Breast (tissue), 4 donors: ENCODE results near the genes PPP2R1B and CRYAB.

GRCh38 chr11:108537878-108538842 lies 40.0 kb upstream of the POGLUT3 start:
- PRO-cap, 3 experiments, result peak in 1 of 3 experiments; most common minus-strand start chr11:108538177 (in 1)
- RRBS, result no CpG with 5 or more reads among the region's 13 CpGs

- PRO-cap, 3 experiments, result peak in 2 of 3 experiments; most common plus-strand start chr11:108593002 (in 2); most common minus-strand start chr11:108592912 (in 1)
- RRBS, result no CpG with 5 or more reads among the region's 43 CpGs
Measured at GRCh38 chr11:108592565-108593197, 887 bp downstream of the EXPH5 start.

DNA sequence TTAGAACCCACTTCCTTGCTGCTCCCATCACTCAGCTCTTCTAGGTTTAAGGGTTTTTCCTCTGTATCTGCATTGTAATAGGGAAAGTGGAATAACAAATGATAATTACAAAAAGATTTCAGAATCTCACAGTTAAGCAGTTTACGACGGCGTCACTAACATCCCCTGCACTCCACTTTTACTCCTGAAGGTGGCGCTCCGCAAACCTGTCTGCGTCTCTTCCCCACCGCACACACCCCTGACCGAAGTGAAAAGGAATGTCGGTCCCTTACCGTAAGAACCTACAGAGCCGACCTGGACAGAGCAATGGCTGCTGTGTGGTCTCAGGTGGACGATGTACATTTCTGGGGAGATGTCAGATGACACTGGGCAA lies 80.9 kb downstream of the ZC3H12C start:
- PRO-cap, 3 experiments, result no peak in any of the 3 experiments
- RRBS, result no CpG with 5 or more reads among the region's 12 CpGs

GRCh38 chr11:110430293-110431003 lies 700 bp downstream of the FDX1 start:
- PRO-cap, 3 experiments, result peak in 2 of 3 experiments; most common plus-strand start chr11:110430515 (in 1); most common minus-strand start chr11:110430373 (in 1)
- RRBS, result 2% methylated on average over 17 of the region's 44 CpGs

GRCh38 chr11:111436681-111437233 lies 57.7 kb upstream of the POU2AF1 start:
- PRO-cap, 3 experiments, result no peak in any of the 3 experiments
- RRBS, result no CpG with 5 or more reads among the region's 19 CpGs

GRCh38 chr11:111561826-111562072 lies 21.2 kb downstream of the LAYN start:
- PRO-cap, 3 experiments, result no peak in any of the 3 experiments
- RRBS, result no CpG with 5 or more reads among the region's 3 CpGs

GRCh38 chr11:111602993-111603925 lies 1.0 kb downstream of the SIK2 start:
- PRO-cap, 3 experiments, result peak in 3 of 3 experiments; most common plus-strand start chr11:111603114 (in 3); most common minus-strand start chr11:111603056 (in 3)
- RRBS, result under 1% methylated on average over 19 of the region's 37 CpGs

DNA sequence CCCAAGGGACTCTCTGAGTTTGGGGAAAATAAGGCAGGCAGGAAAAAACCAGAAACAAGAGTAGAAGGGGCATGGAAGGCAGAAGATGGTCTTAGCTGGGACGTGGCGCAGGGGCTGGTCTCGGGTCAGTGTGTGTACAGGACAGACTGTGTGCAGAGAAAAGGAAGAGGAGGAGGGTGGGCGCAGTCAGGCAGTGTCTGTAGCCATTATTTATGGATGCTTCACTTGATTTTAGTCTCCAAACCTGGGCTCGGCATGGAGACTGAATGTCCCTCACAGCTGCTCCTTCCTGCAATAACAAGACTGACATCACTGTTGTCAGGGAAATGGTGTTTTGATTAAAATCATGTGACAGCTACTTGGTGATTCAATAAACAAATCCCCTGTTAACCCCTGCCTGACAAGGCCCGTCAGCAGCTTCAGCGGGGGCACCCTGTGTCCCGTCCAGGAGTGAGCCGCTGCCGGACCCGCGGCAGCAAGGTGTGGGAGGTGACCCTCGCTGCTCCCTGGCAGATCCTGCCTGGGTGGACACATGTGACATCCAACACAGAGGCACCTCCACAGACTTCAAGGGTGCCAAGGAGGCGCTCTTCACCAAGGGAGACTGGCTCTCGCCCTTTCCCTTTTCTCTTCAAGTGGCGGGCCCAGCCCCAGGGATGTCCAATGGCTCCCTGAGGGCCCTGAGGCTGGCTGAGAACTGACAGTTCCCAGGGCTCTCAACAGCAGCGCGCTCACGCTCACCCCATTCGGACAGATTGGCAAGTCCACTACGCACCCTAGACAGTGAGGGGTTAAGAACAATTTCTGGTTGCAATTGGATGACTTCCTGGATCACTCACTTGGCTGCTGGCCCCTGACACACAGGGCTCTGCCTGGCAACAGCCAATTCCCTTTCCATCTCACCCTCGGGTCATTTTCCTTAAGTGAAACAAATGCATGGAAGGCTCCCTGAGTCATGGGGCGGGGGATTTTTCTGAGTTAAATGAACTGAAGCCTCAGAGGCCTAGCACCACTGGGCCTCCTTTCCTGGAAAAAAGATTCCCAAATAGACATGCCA lies 30.8 kb downstream of the PPP2R1B start:
- PRO-cap, 3 experiments, result peak in 3 of 3 experiments; most common plus-strand start position 981 of the sequence (in 3); most common minus-strand start position 757 of the sequence (in 3)
- RRBS, result no CpG with 5 or more reads among the region's 23 CpGs

- PRO-cap, 3 experiments, result no peak in any of the 3 experiments
- RRBS, result no CpG with 5 or more reads among the region's 10 CpGs
Measured at GRCh38 chr11:111736423-111736839, 29.8 kb downstream of the PPP2R1B start.

GRCh38 chr11:111745307-111745902 lies 20.8 kb downstream of the PPP2R1B start:
- PRO-cap, 3 experiments, result no peak in any of the 3 experiments
- RRBS, result no CpG with 5 or more reads among the region's 1 CpG

DNA sequence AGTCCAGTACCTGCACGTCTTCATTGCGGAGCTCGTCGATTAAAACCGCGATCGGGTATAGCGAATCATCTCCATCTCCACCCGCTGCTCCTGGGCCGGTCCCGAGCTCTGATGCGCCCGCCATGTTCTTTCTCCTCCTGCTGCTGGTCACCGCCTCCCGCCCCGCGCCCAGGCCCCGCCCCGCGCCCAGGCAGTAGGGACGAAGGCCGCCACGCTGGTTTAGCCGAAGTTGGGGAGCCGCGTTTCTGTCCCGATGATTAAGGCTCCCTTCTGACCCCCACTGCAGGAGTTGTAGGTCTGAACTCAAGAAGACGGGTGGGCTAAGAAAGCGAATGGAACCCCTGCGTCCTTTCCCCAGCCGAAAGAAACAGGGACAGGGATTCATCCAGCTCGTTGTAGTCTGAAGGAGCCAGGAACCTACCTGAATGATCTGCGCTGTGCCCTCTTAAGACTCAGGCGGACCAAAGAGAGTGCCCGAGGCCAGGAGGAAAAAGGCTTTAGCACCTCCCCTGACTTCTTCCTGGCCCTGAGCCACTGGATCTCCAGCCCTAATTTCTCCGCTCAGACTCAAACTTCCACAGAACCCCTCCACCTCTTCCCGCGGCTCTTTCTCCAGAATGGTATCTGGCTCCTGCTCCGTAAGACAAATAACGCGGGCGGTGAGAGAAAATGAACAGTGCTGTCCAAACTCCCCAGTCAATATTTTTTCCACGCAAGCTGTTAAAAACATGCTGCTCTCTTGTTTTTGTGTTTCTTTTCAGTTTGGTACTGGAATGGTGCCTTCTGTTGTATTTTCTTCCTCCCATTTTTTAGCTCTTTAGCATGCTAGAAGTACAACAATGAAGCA lies at the start of gene PPP2R1B:
Gene PPP2R1B, minus strand, starts transcription at position 152 of the 847 bp plus-strand sequence.
- PRO-cap, 3 experiments, result peak in 3 of 3 experiments; most common plus-strand start position 222 of the sequence (in 2); most common minus-strand start position 110 of the sequence (in 2)
- RRBS, result 0% methylated on average over 4 of the region's 43 CpGs

- PRO-cap, 3 experiments, result no peak in any of the 3 experiments
- RRBS, result no CpG with 5 or more reads among the region's 10 CpGs
Measured at GRCh38 chr11:111878425-111878743, 581 bp downstream of the FDXACB1 start.

- PRO-cap, 3 experiments, result peak in 2 of 3 experiments; most common plus-strand start chr11:111912158 (in 2); most common minus-strand start chr11:111911770 (in 1)
- RRBS, result 2% methylated on average over 3 of the region's 18 CpGs
Measured at GRCh38 chr11:111911298-111912364, at the start of gene CRYAB. Gene CRYAB, minus strand, starts transcription at chr11:111911770.

DNA sequence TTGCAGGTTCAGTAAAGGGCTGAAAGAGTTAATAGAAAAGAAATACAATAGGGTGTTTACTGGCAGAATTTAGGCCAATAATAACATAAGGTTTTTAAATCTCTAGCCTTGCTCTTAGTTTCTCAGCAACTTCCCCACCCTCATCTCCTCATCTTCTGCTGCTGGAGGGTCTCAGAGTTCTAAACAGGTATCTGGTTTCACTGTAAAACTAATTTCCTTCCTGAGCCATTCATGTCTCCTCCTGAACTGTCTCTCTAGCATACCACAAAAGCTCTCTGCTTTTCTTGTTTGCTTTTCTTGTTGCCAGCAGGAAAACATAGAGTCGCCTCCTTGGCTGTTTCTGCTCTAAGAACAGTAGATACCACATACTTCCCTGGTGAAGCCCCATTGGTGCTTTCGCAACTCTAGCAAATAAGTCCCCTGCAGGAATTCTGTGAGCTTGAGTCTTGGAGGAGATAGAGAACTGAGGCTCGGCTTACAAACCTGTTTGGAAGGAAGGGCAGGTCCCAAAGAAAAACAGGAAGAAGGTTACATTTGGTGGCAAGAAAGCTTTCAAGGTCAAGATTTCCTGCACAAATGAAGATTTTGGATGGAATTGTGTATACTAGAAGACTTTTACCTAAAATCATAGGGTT lies 7.0 kb downstream of the DIXDC1 start:
- PRO-cap, 3 experiments, result no peak in any of the 3 experiments
- RRBS, result no CpG with 5 or more reads among the region's 3 CpGs

DNA sequence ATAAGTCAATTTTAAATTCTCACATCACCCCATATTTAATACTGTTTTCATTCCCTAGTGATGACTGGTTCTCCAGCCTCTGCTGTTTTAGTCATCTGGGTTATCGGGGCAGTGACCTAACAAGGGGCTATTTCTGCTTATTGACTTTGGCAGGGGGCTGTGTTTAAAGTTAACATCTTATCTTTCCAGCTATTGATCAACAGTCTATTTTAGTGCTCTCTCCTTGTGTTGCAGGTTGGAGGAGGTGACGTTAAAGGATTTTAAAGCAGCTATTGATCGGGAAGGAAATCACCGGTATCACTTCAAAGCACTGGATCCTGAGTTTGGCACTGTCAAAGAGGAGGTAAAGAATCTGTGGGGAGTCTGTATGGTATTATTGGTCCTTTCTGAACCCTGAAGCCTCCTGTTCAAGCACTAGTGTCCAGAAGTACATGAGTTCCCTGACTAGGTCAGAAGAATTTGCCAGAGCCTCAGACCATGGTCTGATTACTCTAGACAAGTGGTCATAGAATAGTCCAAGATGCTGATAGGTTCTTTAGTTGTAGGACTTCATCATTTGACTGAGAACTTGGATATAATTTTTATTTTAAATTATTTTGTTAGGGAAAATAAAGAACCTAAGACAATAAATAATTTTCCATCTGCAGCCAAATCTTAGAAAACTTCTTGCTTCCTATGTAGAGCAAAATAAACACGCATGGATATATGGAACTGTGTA lies 7.5 kb upstream of the DLAT start:
- PRO-cap, 3 experiments, result no peak in any of the 3 experiments
- RRBS, result no CpG with 5 or more reads among the region's 5 CpGs

DNA sequence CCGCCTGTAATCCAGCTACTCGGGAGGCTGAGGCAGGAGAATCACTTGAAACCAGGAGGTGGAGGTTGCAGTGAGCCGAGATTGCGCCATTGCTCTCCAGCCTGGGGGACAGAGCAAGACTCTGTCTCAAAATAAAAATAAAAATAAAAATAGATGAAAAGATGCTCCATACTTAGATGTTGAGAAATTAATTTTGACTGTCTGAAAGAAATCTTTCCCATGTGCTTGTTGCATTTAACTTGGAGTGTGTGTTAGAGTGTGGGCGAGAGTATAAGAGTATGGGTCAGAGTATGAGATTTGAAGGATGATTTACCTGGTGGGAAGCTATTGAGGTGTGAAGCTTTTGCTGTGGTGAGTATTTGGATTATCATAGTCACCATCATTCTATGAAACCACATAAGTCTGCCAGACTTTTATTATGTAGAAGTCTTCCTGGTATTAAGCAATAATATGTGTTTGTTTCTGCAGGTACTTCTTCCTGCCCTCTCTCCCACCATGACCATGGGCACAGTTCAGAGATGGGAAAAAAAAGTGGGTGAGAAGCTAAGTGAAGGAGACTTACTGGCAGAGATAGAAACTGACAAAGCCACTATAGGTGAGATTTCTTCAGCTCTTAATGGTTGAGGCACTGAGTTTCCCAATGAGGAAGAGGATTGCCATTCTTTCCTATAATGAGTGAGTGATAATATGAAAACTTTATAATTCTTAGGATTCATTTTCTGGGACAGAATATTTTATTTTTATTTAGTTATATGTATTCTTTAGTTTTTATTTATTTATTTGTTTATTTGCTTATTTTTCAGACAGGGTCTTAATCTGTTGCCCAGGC lies 7.9 kb downstream of the DLAT start:
- PRO-cap, 3 experiments, result no peak in any of the 3 experiments
- RRBS, result no CpG with 5 or more reads among the region's 5 CpGs

GRCh38 chr11:112150339-112151327 lies 13.3 kb downstream of the IL18 start:
- PRO-cap, 3 experiments, result no peak in any of the 3 experiments
- RRBS, result no CpG with 5 or more reads among the region's 8 CpGs

- PRO-cap, 3 experiments, result no peak in any of the 3 experiments
- RRBS, result no CpG with 5 or more reads among the region's 11 CpGs
Measured at GRCh38 chr11:112195013-112195523, 19.8 kb downstream of the BCO2 start.

DNA sequence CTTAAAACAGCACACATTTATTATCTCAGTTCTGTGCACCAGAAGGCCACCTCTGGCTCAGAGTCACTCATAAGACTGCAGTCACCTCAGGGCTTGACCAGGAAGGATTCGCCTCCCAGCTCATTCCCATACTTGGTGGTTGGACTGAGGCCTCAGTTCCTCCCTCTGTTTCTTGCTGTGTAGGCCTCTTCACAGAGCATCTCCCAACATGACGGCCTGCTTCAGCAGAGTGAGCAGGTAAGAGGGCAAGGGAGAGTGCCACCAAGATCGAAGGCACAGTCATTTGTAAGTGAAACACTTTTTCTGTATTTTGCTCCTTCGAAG lies 11.0 kb downstream of the PTS start:
- PRO-cap, 3 experiments, result no peak in any of the 3 experiments
- RRBS, result no CpG with 5 or more reads among the region's 4 CpGs

DNA sequence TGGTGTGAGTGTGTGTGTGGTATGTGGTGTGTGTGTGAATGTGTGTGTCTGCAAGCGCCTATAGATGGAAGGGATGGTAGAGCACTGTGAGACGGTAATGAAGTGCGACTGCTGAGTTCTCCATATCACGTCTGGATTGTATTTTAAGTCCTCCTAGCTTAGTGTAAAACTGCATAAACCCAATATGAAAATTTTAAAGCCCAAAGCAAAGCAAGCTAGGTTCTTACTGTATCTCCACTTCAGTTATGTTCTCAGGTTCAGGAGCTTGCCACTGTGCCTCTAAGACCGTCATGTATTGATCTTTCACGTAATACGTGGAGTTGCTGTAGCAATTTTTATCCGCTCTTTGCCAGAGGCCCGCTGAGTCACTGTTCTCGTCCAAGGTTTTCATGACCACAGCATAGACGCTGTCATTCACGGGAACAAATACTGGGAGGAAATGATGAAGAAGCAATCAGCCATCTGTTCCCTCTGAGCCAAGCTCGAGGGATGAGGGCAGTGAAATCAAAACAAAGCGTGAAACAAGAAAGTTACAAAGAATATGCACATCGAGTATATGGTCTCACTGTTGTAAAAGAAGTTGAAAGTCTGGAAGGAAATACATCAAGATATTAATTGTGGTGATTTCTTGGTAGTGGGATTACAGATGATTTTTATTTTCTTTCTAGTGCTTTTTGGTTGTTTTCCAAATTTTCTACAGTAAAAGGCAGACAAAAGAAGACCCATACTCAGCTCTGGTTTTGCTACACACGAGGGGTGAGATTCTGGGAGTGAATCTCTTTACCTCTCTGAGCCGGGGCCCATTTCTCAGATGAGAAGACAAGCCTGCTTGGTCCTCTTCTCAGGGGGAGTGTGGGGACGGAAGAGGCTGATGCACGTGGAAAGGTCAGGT lies 5.3 kb downstream of the PLET1 start:
- PRO-cap, 3 experiments, result no peak in any of the 3 experiments
- RRBS, result no CpG with 5 or more reads among the region's 19 CpGs